Colon Carcinoma Metastatic in the Brain (tissue), 2 donors: ENCODE measurements around a stretch of chr2.

DNA sequence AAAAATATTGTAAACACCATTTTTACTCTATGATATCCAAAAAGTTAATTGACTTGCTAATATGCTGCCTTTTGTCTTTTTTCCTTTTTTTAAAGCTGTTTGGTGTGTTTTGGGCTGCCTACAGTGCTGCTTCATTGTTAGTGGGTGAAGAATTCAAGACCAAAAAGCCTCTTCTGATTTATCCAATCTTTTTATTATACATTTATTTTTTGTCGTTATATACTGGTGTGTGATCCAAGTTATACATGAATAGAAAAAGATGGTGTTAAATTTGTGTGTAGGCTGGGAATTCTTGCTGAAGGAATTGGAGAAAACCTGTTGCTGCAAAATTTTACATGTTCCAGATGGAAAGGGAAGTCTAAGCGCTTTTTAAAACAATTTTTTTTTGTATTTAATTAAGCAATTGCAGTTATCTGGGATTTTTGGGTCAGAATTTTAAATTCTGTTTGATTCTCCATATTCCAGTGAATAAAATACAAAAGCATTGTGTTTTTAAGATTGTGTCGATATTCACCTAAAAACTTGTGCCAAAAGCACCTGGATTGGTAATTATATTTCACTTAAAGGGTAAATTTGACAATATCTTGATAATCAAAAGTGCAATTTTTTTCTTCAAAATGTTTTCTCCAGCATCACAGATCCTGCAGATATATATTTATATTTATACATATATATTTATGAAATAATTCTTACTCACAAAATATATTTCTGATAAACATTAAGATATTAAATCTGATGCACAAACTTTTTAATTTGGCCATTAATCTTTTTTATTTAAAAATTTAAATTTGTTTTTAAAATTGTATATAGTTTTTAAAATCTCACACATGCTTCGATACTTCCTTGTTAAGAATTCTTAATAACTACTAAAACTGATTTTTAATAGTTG lies 27.9 kb downstream of the YIPF4 start:
- PRO-cap, 2 experiments: no peak in any of the 2 experiments

DNA sequence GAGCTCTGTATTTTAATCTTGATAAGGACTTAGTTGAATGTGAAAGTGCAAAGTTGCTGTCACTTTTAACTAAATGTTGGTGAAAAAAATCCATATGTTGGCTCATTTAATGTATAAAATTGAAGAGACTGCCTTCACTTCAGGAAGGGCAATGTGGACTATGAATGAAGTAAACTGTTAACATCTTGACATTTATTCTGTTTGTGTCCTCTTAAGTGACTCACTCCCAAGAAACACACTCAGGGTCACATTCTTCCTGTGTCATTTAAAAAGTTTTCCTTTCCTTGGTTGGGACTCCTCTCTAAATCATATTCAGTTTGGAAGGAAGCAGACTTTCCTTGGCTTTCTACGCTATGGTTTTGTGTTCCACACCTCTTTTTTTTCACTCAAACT lies 256.5 kb upstream of the RASGRP3 start:
- PRO-cap, 2 experiments: no peak in any of the 2 experiments

- PRO-cap, 2 experiments: no peak in any of the 2 experiments
These were observed 233.6 kb upstream of the RASGRP3 start for GRCh38 chr2:33242750-33243399.

- PRO-cap, 2 experiments: no peak in any of the 2 experiments
These were observed 39.1 kb upstream of the RASGRP3 start for GRCh38 chr2:33437123-33437962.

- PRO-cap, 2 experiments: no peak in any of the 2 experiments
These were observed 1.7 kb downstream of the RASGRP3 start for GRCh38 chr2:33478142-33478606.

DNA sequence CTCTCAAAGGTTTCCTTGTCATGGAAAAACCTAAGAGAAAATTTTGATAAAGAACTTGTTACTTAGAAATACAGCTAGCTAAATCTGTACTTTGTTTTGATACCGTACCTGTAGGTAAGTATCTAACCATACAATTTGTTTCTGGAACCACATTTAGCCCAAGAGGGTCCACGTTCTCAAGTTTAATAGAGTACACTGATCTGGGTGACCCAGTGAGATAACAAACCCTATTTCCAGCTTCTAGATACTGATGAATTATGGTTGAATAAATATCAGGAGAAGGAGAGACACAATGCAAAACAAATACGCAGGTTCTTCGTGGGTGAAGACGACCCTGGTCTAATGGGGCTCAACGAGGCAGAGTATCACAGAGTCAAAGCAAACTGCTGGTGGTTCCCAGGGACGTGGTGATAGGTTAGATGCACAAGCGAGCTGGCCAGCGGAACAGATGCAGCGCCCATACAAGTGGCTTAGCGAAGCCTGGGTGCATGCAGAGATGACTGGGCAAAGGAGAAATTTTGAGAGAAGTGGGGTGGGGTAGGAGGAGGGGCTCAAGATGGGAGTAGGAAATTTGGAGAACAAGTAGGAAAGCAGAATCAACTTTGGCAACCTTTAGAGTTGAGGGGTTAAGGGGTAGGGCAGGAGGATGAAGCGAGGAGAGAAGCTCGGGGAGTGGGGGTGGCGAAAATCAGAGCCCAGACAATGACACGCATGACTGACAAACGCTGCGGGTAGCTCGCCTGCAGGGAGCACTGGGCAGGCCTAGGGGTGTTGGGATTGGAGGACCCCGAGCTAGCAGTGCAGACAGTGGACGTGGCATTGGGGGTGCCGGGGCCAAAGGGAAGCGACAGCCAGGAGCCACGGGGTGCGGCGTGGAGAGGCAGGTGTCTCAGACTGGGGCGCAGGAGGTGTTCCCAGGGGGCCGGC lies 633 bp downstream of the FAM98A start:
- PRO-cap, 2 experiments: no peak in any of the 2 experiments

GRCh38 chr2:33727675-33728340 lies 128.7 kb upstream of the FAM98A start:
- PRO-cap, 2 experiments: no peak in any of the 2 experiments

- PRO-cap, 2 experiments: no peak in any of the 2 experiments
These were observed 198.5 kb upstream of the FAM98A start for GRCh38 chr2:33797602-33798049.

DNA sequence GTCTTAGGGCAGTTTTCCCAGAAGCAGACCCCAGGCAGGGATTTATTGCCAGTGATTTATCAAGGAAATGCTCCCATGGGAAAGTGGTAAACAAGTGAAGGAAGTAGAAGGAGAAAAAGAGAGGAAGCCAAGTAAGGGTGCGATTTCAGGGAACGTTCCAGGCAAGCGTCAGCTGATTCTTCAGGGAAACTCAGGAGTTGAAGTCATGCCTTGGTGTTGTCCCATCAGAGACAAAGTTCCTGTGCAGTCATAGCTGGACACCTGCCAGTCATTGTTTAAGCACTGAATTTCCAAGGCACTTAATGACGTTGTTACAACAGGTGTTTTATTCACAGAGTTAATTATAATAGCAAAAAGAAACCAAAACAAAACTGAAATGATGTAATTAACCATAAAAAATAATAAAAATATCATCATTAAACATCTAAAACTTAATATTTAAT lies 381.8 kb upstream of the CRIM1 start:
- PRO-cap, 2 experiments: no peak in any of the 2 experiments

DNA sequence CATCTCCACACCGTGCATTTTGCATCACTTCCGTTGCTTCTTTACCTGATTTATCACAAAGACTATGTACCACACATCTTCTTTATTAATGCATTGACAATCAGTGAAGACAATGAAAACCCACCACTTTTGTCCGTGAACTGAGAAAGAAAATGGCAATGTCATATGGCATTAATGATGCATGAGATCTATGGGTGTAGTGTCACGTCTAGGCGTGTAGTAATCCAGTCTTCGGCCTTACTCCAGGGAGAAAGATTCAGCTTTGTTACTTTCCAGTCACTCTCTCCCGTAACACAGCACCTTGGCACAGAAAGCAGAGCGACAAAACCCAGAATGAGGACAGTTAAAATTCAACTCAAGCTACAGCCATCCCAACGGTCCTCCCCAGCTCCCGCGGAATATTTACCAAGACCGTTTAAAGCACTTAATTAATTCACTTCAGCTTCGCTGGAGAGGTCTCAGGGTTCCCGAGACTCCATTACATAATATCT lies 851 bp upstream of the CRIM1 start:
- PRO-cap, 2 experiments: no peak in any of the 2 experiments

- PRO-cap, 2 experiments: peak in 2 of 2 experiments; most common minus-strand start chr2:36355550 (in 1)
These were observed 365 bp upstream of the CRIM1 start for GRCh38 chr2:36355173-36355652.

DNA sequence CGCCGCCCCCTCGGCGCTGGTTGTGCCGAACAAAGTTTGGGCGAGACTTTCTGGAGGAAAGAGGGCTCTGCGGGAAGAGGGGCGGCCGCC lies 930 bp downstream of the CRIM1 start:
- PRO-cap, 2 experiments: no peak in any of the 2 experiments

GRCh38 chr2:36356753-36356945 lies 1.1 kb downstream of the CRIM1 start:
- PRO-cap, 2 experiments: peak in 1 of 2 experiments; most common minus-strand start chr2:36356811 (in 1)

DNA sequence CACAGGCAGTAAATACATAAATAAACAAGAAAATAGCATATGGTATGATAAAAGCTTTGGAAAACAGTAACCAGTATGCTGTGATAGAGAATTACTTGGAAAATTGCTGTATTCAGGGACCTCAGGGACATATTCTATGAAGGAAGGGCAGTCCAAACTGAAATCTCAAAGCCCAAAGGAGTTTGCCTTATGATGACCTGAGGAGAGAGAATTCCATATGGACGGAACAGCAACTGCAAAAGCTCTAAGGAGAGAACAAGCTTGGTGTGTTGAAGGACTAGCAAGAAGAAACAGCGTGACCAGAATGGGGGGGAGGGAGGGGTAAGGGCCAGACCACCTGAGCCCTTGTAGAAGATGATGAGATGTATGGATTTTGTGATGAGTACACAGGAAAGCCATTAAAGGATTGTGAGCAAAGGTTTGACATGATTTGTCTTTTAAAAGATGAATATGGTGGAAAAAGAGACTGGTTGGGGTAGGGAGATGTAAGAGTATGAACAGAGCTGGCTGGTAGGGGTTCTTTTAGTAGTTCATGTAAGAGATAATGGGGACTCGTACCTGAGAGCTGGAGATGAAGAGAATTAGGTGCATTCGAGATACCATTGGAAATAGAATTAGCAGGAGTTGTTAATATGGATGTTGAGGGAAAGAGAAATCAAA lies 46.7 kb downstream of the CRIM1 start:
- PRO-cap, 2 experiments: no peak in any of the 2 experiments

GRCh38 chr2:36402908-36404054 lies 47.7 kb downstream of the CRIM1 start:
- PRO-cap, 2 experiments: no peak in any of the 2 experiments

DNA sequence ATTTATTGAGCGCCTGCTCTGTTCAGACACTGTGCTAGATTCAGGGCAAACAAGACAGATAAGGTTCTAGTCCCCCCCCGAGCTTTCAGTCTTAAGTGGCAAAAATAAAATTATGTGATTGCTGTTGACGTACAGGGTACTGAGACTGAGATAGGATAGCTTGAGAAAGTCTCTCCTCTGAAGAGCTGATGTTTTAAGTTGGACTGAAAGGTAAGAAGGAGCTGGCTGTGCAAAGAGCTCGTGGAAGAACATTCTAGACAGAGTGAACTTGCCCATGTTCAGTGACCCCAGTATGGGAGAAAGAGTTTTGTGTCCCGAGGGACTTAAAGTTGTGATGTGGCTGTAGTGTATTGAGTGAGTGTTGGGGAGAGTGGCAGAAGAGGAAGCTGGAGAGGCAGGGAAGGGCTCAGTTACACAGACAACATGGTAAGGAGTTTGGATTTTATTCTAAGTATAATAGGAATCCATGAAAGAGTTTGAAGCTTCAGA lies 58.9 kb downstream of the CRIM1 start:
- PRO-cap, 2 experiments: no peak in any of the 2 experiments

GRCh38 chr2:36433438-36434127 lies 78.0 kb downstream of the CRIM1 start:
- PRO-cap, 2 experiments: no peak in any of the 2 experiments

GRCh38 chr2:36555232-36555598 lies 42.8 kb downstream of the FEZ2 start:
- PRO-cap, 2 experiments: no peak in any of the 2 experiments

DNA sequence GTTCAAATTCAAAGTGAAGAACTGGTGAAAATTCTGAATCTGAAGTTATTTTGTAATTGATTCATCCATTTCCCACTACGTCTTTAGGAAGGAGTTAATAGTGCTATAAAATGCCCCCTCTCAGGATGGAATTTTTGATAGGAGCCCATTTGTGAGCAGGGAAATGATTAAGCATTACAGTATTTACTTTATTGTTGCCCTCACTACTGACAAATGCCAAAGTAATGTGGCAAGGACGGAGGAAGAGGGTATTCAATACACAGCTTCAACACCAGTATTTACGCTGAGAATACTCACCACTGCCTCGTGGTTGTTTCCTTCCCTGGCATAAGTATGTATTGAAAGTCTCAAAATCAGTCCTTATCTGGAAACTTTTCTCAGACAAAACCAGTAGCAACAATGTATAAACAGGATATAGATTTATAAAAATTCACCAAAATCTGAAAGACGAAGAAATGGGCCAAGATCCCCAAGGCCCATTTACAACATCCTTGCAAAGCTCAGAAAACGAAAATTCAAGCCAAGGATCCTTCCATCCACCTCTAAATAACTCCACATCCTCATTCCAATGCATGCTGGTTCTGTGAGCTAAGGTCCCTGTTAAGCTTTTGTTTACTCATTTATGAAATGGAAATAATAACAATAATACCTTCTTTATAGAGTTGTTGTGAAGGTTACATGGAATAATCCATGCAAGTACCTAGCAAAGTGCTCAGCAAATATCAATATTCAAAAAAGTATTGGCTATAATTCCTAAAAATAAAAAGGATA lies 29.3 kb downstream of the FEZ2 start:
- PRO-cap, 2 experiments: no peak in any of the 2 experiments

DNA sequence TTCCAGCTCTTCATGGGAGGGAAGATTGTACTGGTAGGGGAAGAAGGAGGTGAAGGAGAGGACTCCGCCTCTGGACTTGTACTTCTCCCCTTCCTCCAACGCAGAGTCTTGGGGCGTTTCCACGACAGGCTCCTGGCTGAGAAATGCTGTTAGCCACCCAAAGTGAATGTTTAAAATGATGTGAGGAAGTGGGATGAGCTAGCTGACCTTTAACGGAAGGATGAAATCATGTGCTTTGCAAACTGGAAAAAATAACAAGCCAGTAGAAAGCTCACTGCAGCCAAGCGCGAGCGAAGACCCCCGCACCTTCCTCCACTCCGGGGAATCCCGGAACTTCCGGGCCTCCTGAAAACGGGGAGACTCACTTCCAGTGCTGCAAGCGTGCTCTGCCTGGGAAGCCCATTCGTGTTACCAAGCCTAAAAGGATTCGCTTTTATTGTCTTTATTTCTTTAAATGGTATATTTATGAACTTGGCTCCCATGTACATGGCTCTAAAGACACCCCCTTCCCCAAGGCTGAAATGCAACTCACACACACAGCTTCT lies 85.8 kb downstream of the VIT start:
- PRO-cap, 2 experiments: no peak in any of the 2 experiments